Occipital lobe (tissue), 2 donors: ENCODE results near the gene ABHD15.

DNA sequence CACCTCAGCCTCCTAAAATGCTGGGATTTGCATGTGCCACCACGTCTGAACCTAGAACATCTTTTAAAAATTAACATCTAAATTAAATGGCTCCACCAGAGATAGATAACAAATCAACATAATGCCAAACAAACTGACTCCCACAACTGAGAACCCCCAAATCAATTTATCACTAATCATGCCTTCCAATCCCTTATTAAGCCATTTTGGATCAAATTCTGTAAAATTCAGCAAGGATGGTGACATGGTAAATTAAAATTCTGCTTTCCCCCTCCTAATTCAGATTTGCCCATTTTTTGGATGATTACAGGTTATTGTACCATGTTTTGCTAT is 16.7 kb downstream of the NUFIP2 start:
- RAMPAGE, long total RNA, result no peak

DNA sequence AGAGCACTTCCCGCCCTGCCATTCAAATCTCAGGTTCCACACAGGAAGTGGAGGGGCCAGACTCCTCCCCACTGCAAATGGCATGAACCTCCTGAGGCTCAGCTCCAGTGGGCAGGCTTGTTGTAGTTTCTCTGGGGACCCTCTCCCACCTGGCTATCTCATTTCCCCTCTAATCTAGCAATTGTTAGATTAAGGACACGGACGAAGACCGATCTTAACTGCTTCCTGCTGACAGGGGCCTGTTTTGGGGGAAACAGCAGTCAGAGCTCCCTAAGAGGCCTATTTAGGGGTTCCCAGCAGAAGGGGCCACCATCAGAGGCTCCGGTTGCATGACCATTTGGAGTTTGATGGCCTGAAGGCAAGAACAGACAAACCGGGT is 43.5 kb downstream of the TAOK1 start:
- RAMPAGE, long total RNA, result no peak

GRCh38 chr17:29507748-29508256 is 59.0 kb downstream of the ABHD15 start:
- RAMPAGE, long total RNA, result no peak

DNA sequence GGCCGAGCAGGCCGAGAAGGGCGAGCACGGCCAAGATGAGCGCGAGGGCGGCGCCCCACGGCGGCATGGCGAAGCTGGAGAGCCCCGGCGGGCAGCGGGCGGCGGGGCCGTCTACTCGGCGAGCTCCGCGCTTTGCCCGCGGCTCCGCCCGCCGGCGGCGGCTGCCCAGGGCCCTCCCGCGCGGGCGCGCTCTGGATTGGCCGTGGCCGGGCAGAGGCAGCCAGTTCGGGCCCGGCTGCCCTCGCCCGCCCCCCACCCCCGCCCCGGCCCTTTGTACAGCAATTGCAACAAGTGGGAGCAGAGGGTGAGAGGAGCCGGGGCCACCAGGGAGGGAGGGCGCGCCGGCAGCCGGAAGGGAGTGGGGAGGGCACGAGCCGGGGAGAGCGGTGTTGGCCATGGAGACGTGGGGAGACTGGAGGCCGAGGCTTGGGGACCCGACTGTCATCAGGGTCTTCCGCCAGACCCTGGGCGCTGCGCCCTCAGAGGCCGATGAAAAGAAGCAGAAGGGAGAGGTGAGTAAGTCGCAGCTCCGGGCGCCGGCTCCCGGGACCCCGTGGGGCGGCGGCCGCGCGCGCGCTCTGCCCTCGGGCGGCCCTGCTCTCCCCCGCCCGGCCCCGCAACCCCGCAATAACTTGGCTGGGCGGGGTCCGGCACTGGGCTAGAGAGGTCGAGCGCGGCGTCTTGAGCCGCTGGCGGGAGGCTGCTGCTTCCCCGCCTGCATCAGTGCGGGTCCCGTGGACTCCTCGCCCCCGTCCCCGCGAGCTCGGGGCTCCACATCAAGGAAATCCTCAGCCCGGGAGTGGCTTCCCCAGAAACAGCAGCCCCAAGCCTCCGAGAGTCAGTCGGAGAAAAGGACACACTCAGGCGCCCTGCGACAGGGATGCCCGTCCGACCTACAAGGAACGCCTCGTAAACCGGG is at the start of gene ABHD15:
Gene ABHD15, minus strand, starts transcription at position 138 of the 919 bp plus-strand sequence.
- RAMPAGE, long total RNA, result no peak

- RAMPAGE, long total RNA, result no peak
These were observed 3.4 kb downstream of the CORO6 start for GRCh38 chr17:29619232-29619740.

DNA sequence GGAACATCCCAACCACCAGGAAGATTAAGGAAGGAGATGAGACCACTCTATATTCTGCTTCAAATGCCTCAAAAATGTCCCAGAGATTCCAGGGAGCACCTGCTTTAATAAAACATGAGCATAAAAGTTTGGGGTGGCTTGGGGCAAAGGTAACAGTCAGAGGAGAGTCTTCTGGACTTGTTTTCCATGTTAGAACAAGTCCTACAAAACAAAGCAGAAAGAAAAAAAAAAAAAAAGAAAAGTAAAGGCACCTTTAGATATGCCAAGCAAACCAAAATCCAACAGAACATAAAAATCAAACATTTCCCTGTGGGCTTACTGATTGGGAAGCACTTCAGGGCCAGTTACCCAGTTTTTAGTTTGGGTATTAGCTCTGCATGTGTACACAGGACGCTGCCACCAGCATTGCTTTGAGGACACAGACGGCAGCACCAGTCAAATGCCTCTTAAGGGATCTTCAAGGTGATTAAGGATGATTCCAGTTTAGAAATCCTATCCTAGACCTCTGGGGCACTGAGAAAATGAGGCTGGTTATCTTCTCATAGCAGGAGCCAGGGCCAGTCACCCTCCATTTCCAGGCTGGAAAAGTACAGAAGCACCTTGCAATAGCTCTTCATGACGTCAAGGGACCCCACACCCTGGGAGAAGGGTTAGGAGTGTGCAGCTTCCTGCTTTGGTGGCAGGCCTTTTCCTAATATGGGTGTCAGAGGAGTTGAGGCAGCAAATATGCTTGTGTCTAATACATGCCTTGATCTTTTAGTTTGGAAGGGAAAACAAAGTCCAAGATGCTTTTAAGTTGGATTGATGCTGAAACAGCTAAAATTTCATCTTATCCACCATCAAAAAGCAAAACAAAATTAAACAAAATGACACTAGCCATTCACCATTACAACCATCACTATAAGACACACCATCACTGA is 3.6 kb upstream of the CORO6 start:
- RAMPAGE, long total RNA, result no peak

DNA sequence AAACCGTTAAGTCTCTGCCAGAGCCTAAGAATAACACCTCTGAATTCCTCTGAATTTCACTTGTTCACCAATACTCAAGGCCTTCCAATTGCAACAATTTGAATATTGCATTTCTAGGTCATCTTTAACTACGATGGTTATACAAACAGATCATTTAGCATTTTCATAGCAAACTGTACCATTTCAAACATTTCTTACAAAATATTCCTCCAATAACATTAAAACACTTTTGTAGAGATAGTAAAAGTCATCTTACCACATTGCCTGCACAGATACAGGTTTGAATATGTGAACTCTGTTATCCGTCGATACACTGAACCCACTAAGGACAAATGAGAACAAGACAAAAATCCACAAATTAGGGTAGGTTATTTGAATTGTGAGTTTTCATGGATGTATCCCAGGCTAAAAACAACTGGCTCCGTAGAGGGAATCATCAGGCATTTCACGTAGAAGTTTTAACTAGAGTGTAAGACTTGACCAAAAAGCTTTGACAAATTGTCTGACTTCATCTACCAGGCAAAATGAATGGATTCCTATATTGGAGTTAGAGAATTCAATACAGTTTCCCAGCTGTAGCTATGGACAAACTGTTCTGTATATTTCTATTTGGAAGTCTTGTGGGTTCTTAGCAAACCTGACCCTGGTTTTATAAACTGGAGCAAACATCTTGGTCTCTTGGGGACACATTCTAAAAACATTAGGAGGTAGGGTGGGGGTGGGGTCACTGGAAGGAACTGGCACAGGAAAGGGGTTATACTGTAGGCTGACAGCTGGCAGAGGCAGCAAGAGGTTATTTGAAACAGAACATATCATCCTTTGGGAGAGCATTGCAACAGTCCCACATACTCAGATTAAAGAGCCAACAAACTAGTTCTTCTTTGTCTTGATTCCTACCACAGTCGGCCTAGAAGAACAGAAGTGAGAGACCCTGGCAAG is 54.1 kb upstream of the CORO6 start:
- RAMPAGE, long total RNA, result no peak

DNA sequence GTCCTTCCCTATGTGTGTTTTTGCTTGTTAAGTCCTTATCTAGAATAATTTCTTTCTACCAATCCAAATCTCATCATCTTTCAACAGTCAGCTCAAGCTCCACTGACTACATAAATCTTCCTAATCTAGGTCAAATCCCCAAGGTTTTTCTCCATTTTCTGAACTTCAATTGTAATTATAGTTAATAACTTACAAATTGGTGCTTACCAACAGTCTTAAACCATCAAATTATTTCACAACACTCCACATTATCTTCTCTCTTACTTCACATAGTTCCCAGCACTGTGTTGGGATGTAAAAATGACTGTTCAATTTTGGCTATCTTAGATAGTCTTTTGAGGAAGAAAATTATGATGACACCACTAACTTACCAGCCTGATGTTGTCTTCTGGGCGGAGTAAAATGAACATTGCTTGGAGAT is 72.4 kb upstream of the CORO6 start:
- RAMPAGE, long total RNA, result no peak

DNA sequence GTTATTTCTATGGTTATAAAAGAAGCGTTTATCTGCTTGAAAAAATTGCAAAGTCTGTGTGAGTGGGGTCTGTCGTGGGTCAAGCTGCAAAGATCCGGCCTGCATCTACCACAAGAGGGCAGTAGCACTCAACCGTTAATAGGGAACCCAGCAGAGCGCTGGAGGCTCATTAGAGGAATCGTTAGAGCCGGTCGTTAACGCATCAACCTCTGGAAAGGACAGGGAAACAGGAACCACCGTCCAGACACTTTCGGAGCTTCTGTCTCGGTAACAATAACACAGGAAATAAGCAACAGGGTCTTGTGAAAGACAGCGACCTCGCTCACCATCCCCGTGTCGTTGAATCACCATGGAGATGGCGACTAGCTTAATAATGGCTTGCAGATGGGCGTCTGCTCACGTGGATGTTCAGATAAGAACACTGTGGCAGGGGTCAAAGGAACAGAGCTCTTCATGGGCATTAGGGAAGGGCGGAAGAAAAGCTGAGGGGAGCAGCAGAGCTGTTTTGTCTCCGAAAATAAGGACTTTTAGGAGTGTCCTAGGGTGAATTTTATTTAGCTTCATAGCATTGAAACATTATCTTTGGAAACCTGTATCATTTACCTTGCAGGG is 11.9 kb upstream of the NSRP1 start:
- RAMPAGE, long total RNA, result no peak

GRCh38 chr17:30120439-30121106 is 4.0 kb downstream of the NSRP1 start:
- RAMPAGE, long total RNA, result no peak

GRCh38 chr17:30184441-30185759 is 50.6 kb downstream of the SLC6A4 start:
- RAMPAGE, long total RNA, result no peak

- RAMPAGE, long total RNA, result no peak
These were observed 47.6 kb downstream of the SLC6A4 start for GRCh38 chr17:30187908-30188296.

GRCh38 chr17:30340021-30340780 is 6.3 kb upstream of the TMIGD1 start:
- RAMPAGE, long total RNA, result no peak

GRCh38 chr17:30376231-30377267 is 2.2 kb upstream of the CPD start:
- RAMPAGE, long total RNA, result no peak

GRCh38 chr17:30397244-30397592 is 18.5 kb downstream of the CPD start:
- RAMPAGE, long total RNA, result no peak

- RAMPAGE, long total RNA, result no peak
These were observed 24.1 kb downstream of the CPD start for GRCh38 chr17:30402953-30403152.

DNA sequence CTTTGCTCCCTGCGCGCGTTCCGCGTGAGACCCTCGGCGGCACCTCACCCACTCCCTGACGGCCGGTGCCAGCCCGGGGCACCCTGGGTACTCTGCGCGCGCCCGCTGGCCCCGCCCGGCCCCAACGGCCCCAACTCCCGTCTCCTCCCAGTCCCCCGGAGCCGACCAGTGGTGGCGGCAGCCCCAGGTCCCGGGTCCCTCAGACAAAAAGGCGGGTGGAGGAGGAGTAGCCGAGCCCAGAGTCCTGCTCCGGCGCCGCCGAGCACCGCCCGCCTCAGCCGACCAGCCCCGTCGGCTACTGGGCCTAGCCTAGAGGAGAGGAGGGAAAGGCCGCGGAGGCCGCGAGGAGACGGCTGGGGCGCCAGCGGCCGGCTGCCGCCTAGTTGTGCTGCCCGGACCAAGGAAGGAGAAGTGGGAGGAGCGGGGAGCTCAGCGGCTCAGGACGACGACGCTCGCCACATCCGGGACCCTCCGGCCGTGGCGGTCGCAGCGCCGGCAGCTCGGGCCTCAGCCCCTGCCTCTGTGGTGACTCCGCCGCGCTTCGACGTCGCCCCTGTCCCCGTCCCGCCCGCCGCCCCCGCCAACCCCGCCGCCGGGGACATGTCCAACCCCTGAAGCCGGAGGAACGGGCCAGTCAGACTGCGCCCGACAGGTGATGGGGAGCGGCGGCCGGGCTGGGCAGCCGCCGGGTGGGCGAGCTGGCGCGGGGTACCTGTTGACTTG is 123.2 kb downstream of the GOSR1 start:
- RAMPAGE, long total RNA, result no peak

DNA sequence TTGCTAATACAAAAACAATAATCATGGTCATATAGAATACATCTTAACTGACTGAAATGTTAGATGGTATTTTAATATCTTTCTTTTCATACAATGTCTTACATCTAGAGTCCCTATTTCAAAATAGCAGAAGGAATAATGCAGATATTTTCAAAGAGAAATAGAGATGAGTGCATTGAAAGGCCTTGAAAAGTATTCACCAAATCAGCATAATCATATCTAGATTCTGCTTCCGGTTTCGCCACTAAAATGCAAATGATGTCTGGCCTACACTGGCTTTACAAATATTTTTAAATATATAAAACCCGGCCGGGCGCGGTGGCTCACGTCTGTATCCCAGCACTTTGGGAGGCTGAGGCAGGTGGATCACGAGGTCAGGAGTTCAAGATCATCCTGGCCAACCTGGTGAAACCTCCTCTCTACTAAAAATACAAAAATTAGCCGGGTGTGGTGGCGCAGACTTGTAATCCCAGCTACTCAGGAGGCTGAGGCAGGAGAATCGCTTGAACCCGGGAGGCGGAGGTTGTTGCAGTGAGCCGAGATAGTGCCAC is 1.6 kb downstream of the CRLF3 start:
- RAMPAGE, long total RNA, result no peak

- RAMPAGE, long total RNA, result no peak
These were observed 1.6 kb downstream of the EVI2B start for GRCh38 chr17:31312197-31312739.

- RAMPAGE, long total RNA, result no peak
These were observed 22.6 kb downstream of the RAB11FIP4 start for GRCh38 chr17:31413971-31414496.